Peritoneum (tissue), 1 donor: ENCODE data around the genes CCK, LYZL4 and HHATL.

GRCh38 chr3:41210858-41211359 lies 11.6 kb downstream of the CTNNB1 start:
- PRO-cap: no peak

GRCh38 chr3:41235319-41235865 lies 36.1 kb downstream of the CTNNB1 start:
- PRO-cap: no peak

DNA sequence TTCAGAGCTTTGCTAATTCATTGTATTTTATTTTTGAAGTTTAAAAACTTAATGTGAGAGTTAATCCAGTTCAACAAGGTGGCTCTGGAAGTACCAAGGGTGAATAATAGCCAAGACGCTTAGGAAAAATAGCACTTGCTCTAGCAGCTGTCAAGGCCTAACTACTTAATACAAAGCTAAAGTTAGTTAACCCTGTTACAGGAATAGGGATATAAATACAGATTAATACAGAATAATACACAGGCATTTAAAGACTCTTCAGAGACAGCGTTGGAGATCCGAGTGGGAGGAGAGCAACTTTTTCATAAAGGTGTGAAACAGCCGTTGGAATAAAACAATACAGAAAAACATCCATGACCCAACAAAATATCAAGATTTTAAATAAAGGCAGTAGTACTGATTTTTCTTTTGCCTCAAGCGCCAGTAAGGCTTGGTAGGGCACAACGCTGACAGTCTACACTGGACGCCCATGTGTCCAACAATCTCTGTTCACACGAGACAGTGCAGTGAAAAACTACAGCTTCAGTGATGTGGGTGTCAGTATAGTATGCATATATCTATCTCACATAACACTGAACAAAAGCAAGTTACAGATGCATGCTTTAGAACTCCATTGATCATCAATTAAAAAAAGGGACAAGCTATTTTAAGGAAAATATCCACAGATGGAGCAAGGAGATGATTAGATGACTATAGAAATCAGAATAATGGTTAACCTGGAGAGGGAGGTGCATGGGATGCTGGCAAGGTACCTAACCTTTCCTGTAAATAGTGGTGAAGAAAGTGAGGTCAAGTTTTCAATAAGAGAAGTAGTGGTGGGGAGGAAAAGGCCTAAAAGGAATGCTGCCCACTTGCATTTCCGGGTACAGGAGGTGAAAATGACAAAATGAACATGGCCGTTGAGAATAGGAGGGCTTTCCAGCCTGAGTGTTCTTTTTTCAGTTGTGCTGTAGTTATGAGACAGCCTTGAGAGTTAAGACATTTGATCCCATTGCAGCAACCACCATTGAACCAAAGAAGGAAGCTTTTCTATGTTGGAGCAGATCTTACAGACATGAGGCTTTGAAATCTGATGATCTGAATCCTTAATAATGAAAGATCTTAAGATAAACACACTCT lies 42.6 kb downstream of the CTNNB1 start:
- PRO-cap: no peak

DNA sequence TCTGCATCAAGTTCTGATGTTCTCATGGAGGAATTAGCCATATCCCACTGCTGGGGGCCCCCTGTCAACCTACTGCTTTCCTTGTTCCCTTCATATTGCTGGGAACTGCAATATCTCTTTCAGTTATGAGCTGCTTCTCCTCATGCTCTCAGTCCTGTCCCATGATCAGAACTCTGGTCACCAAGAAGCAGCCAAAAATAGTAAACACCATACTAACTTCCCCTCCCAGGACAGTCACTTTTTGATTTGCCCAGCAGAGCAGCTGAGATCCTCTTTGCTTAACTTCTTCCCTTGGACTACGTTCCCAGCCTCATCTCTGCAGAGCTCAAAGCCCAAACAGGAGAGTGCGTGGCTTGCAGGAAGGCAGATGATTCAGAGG lies 153.1 kb downstream of the CTNNB1 start:
- PRO-cap: no peak

GRCh38 chr3:42013308-42014157 lies 51.6 kb upstream of the ULK4 start:
- PRO-cap: bidirectional peak, plus-strand start at chr3:42013663, minus-strand start at chr3:42013499

- PRO-cap: no peak
Observed at GRCh38 chr3:42035350-42036402, 55.5 kb upstream of the TRAK1 start.

DNA sequence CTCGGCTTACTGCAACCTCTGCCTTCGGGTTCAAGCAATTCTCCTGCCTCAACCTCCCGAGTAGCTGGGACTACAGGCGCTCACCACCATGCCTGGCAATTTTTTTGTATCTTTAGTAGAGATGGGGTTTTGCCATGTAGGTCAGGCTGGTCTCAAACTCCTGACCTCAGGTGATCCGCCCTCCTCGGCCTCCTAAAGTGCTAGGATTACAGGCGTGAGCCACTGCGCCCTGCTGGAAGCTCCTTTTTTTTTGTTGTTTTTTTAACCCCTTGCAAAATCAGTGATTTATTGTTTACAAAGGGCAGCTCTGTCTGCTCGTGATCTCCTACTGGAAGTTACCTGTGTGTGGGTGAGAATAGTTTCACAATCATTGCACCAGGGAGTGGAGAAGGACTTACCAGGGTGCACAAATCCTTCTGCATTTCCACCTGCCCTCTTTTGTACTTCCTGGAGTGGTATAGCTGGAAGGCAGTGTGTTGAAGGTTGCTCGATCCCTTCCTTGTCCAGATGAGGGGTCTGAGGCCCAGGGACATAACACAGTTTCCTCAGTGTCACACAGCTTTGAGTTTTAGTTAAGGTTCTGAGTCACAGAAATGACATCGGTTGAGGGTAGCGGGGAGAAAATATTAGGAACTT lies 11.5 kb upstream of the TRAK1 start:
- PRO-cap: no peak

DNA sequence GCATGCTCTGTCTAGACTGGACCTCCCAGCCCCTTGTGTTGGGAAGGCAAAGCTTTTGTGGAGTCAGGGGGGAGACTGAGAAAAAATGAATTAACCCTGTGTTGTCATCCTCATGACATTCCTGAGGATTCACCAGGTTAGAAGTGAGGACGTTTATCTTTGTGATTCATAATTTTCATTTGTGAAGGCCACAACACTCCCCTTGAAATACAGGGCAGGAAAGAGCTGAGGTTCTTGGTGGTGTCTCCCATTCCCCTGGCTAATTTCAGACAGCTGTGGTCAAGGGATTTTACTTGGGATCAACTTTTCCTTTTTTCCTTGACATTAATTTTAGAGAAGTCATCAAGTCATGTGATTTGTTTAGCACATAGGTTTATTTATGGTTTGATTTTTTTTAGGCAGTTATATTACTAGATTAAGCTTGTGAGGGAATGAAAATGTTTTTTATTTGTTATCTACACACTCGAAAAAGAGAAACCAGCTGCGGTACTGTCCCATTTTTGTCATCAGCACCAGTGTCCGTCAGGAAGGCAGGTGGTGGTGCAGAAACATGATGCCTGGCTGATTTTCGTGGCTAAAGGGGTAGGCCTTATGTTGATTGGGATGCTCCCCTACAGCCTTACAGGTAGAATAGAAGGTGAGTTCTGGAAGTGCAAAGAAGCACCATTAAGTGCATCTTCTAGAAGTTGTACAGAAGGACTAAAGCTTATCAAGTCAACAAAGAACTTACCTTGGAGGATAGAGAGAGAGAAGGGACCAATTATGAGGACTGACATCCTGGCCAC lies 54.8 kb downstream of the CCK start:
- PRO-cap: no peak

DNA sequence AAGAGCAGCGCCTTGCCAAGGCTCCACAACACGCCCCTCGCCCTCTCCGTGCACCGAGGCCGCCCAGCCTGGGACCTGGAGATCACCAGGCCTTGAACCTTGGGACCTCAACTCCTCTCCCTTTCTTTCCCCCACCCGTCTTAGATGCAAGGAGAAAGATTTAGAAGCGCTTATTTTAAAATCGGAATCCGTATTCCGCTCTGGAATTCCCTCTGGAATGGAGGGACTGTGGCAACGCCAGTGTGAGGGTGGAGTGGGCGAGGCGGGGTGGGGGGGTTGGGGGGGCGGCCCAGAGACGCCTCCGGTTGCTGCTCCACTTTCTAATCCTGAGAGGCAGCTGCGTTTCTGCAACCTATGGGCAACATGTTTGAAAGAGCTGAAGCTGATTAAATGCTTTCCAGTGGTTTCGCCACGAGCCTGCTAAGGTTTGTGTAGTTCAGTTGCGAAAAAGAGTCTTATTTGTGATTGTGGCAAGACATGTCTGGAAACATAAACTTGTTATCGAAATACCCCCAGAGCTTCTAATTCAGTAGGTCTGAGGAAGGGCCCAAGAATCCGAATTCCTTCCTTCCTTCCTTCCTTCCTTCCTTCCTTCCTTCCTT lies at the start of gene CCK:
Gene CCK (minus strand): TSS at position 219 of the 602 bp plus-strand sequence.
- PRO-cap: no peak

DNA sequence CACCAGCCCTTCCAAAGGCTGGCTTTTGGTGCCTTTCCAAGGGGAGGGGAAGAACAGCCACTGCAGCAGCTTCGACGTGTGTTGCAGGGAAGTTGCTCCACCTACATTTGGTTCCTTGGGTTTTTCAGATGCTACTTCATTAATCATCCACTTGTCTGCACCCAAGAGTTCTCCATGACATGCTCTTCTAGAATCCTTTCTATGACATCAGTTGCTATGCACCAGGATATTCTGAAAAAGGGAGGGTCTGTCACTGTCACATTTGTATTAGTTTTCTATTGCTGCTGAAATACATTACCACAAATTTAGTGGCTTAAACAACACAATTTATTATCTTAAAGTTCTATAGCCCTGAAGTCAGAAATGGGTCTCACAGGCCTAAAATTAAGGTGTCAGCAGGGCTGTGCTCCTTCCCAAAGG lies at the start of gene LYZL4:
Gene LYZL4 (minus strand): TSS at position 189 of the 420 bp plus-strand sequence.
- PRO-cap: no peak

- PRO-cap: no peak
Observed at GRCh38 chr3:42530652-42531103, 28.2 kb downstream of the VIPR1 start.

GRCh38 chr3:42591365-42591679 lies 662 bp downstream of the SS18L2 start:
- PRO-cap: no peak

DNA sequence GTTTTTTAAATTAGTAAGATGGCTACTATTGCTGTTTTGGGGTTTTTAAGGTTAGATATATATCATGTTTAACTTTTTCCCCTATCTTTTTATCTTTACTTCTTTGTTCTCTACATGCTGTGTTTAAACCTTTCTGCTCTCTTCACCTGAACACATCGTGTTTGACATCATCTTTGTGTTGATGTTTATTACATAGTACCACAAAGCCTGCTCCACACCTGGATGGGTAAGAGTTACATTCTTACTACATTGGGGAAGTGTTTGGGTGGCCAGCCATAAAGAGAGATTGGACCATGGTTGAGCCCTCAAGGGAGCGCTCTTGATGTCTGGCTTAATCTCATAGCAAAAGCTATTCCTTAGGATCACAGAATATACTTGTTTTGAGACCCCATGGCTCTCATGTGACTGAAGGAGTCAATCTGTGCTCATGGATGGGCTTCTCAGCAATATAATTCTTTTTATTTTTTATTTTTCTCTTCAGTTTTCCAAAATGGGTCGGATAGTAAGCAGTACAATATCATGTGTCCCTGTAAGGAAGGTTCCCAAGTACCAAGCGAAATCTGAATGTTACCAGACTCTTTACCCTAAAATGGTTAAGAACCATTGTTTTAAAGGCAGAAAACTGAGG lies 23.0 kb upstream of the ZBTB47 start:
- PRO-cap: no peak

DNA sequence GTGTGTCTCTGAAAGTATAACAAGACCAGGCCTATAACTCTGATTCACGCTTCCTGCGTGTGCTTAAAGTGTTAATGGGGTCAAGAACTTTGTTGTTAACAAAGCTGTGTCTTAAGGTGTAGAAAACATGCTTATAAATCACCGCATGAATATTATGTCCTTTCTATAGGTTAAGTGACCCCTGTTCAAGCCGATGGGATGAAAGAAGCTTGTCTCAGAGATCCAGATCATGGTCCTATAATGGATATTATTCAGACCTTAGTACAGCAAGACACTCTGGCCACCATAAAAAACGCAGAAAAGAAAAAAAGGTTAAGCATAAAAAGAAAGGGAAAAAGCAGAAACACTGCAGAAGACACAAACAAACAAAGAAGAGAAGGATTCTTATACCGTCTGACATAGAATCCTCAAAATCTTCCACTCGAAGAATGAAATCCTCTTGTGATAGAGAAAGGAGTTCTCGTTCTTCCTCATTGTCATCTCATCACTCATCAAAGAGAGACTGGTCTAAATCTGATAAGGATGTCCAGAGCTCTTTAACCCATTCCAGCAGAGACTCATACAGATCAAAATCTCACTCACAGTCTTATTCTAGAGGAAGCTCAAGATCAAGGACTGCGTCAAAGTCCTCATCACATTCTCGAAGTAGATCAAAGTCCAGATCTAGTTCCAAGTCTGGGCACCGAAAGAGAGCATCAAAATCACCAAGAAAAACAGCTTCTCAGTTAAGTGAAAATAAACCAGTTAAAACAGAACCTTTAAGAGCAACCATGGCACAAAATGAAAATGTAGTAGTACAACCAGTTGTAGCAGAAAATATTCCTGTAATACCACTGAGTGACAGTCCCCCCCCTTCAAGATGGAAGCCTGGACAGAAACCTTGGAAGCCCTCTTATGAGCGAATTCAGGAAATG lies 16.5 kb upstream of the ZBTB47 start:
- PRO-cap: no peak

DNA sequence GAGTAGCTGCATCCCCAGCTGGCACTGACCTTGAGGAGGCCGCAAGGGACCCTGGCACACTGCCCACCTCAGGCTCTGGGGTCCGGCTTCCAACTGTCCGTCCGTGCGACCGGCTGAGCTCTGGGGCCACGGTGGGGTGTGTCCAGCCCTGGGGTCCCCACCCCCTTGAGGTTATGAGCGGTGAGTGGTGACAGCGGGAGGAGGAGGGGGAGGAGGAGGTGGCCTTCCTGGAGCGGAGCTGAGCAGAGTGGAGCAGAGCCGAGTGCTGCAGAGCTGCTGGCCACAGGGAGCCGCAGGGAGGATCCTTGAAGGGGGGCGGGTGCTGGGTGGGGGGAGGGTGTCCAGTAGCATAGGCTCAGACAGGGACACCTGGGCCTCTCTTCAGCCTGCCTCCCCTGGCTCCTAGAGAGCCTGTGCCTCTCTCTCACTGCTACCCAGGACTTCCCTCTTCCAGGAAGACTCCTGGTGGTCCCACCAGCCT lies at the start of gene HHATL:
Gene HHATL (minus strand): TSS at position 249 of the 481 bp plus-strand sequence.
- PRO-cap: no peak

- PRO-cap: no peak
Observed at GRCh38 chr3:43074654-43074863, 31.3 kb downstream of the POMGNT2 start.

- PRO-cap: no peak
Observed at GRCh38 chr3:43086456-43087279, 19.2 kb downstream of the POMGNT2 start.

GRCh38 chr3:43214463-43214971 lies 71.8 kb upstream of the SNRK start:
- PRO-cap: no peak

GRCh38 chr3:43246876-43247473 lies 39.4 kb upstream of the SNRK start:
- PRO-cap: no peak

- PRO-cap: no peak
Observed at GRCh38 chr3:43423021-43423344, 136.6 kb downstream of the SNRK start.